GM23248 (cell line): ENCODE data around the genes ARMH4, TOMM20L and PCNX4.

DNA sequence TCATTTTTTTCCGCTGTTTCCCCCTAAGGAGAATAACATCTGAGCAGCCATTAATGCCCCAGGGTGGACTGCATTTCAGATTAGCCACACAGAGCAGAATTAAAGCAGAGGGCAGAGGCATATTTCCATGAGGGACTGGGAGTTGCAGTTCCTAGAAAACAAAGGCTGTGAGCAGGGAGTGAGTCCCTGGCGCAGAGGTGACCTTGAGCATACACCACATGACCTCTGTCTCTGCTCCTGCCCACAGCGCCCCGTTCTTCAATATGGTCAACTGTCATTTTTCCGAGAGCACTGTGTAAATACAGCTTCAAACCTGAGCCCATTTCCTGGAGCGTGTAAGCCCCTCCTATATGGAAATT lies 192.3 kb upstream of the PELI2 start:
- RAMPAGE, long total RNA: no peak

- RAMPAGE, long total RNA: no peak
Measured at GRCh38 chr14:56119176-56119600, 977 bp downstream of the PELI2 start.

GRCh38 chr14:56124440-56125165 lies 6.4 kb downstream of the PELI2 start:
- RAMPAGE, long total RNA: no peak

GRCh38 chr14:56271514-56272207 lies 153.4 kb downstream of the PELI2 start:
- RAMPAGE, long total RNA: no peak

GRCh38 chr14:56793834-56795077 lies 16.0 kb downstream of the OTX2 start:
- RAMPAGE, long total RNA: no peak

DNA sequence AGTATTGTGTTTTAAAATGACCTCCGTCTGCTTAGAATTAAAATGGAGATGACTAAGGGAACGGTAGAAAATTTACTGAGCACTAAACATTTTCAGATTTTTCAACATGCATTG lies 709 bp downstream of the AP5M1 start:
- RAMPAGE, long total RNA: no peak

DNA sequence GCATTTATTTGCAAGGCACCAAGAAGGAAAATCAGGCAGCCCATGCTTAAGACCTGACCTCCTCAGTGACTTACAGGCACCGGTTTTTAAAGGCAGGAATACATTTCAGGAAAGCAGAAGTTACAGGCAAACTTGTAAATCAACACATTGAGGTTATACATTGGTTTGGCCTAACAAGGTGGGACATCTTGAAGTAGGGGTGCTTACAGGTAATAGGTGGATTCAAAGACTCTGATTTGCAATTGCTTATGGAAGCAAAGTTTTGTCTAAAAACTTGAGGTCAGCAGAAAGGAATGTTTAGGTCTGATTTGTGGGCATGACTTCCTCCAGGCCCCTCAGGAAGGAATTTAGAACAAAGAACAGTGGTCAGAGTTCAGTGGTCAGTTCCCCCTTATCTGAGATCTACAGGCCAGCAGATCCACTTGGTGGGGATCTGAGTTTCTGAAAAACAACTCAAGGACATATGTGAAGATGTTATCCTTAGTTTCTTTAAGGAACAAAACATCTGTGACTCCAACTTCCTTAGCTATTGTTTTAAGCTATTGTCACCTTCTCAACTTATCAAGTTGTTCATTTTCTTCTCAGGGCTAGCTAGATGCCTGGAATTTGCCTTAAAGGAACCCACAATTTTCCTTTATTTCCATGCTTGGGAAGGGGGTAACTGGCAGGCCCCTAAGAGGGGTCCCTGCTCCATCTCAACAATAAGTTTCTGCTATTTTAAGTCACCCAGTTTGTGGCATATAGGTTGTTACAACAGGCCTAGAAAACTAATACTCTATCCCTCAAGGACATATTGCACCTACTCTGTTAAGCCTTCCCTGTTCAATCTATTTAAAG lies 28.0 kb upstream of the NAA30 start:
- RAMPAGE, long total RNA: no peak

GRCh38 chr14:57704194-57704393 lies 161.8 kb downstream of the SLC35F4 start:
- RAMPAGE, long total RNA: no peak

DNA sequence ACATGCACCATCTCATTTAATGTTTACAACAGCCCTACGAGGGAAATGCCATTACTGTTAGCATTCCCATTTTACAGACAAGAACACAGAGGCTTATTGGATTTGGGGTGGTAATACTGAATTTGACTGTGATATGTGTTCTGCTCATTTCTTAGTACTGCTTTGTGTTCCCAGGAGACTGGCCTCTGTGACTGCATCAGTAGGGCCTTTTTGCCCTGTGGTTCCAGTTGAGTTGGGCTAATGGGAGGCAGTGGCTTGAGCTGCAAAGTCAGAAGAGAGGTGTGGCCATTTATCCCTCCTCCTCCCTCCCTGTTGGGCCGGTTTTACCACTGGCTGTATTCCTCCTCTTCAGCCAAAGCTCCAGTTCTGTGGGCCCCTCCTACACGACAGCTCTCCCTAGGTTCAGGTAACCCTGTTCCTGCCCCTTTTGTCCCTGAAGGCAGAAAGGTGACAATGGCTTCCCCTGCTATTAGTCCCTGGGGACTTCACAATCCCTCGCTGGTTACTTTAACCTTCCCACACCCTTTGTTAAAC lies 121.6 kb upstream of the SLC35F4 start:
- RAMPAGE, long total RNA: no peak

DNA sequence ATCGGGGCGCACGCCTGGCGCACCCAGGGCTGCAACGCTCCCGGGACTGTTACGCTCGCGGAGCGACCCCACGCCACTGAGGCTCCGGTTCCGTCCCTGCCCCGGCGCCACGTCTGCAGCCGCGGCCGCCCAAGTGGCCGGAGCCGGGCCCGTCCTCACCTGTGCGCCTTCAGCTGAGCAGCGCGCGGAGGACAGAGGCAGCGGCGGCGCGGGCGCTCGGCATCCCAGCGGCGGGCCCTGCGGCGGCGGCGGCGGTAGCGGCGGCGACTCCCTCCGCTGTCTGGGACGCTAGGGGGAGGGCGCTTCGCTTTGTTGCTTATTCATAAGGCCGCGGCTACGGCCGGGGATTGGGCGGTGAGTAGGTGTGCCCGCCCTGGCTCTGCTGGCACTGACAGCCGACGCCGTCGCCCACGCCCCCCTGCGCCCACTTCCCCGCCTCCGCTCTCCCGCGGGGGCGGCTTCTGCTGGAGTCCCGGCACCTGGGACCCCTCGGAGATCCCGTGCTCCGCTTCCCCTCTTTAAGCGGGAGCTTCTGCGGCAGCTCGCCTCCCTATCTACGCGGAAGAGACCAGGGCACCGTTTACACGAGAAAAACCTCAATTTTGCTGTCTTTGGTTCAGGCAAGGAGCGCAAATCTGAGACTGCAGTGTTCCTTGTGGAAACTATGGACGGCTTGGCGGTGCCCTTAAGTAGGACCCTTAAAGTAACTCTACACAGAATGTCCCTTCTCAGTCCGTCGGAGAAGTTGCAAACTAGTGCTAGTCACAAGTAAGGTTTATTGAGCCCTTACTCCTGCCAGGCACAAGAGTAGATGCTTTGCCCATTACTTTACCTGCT lies at the start of gene ARMH4:
Gene ARMH4 (minus strand): TSS at position 298 of the 837 bp plus-strand sequence.
- RAMPAGE, long total RNA: no peak

- RAMPAGE, long total RNA: no peak
Measured at GRCh38 chr14:58314761-58315184, 16.4 kb downstream of the ARID4A start.

- RAMPAGE, long total RNA: no peak
Measured at GRCh38 chr14:58395607-58396853, at the start of gene TOMM20L. TOMM20L (plus strand) TSS chr14:58395930.

DNA sequence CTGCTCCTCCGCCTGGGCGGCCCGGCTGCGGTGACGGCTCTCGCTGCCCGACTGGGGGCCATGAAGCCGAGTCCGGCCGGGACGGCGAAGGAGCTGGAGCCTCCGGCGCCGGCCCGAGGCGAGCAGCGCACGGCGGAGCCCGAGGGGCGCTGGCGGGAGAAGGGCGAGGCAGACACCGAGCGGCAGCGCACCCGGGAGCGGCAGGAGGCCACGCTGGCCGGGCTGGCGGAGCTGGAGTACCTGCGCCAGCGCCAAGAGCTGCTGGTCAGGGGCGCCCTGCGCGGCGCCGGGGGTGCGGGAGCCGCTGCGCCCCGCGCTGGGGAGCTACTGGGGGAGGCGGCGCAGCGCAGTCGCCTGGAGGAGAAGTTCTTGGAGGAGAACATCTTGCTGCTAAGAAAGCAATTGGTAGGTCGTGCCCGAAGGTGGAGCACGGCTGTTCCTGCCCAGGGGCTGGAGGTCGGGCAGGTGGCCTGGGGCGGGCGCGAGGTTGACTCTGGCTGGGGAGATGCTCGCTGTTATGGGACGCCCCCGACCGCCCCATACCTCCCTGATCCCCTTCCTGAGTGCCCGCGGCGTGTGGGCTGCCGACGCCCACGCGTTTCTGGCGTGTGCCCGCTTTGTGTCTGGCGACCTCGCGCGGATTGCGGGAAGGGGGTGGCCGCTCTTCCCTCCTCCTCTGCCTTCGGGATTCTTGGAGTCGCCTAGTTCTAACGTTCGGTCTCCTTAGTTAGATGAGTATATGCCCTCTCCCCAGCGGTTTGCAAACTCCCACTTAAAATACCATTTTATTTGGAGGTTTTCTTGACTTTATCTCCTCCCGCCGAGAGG lies 595 bp downstream of the DACT1 start:
- RAMPAGE, long total RNA: no peak

DNA sequence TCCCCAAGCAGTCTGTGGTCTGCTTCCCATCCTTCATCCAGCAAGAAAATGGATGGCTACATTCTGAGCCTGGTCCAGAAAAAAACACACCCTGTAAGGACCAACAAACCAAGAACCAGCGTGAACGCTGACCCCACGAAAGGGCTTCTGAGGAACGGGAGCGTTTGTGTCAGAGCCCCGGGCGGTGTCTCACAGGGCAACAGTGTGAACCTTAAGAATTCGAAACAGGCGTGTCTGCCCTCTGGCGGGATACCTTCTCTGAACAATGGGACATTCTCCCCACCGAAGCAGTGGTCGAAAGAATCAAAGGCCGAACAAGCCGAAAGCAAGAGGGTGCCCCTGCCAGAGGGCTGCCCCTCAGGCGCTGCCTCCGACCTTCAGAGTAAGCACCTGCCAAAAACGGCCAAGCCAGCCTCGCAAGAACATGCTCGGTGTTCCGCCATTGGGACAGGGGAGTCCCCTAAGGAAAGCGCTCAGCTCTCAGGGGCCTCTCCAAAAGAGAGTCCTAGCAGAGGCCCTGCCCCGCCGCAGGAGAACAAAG lies 7.9 kb downstream of the DACT1 start:
- RAMPAGE, long total RNA: no peak

DNA sequence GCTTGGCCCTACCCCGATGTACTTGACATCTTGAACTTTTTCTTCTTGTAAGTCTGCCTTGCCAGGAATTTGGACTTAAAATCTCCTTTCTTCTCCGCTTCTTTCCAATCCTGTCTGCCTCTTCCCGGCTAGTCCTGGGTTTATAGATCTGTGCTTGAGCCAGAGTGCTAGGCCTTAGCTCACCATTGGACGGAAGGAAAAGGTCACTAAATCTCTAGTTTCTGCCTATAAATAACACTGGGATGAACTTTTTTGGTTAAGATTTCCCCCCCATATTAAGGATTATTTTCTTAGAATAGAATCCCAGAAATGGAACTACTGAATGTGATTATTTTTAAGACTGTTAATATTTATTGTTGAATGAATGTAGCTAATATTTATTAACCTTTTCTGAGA lies 22.3 kb downstream of the DACT1 start:
- RAMPAGE, long total RNA: no peak

DNA sequence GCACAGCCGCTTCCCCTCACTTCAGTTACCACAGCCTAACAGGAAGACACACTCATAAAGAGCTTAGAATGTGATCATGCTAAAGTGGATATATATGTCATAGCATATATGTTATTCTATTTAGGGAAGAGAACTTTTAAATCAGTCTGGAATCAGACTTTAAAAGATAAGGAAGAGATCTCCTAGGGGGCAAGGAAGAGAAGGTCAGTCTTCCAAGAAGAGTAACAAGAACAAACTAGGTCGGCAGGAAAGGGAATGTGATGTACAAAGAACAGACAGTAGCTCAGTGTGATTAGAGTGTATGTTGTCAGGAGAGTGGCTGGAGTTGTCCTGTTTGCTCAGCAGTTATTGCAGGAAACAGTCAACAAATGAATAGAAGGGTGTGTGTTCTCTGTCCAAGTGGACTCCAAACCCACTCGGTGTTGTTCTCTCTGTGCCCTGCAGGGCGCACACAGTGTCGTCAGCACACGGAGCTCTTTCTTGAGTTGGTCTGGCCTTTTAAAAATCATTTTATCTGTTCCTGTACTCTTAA lies 74.5 kb downstream of the DAAM1 start:
- RAMPAGE, long total RNA: no peak

DNA sequence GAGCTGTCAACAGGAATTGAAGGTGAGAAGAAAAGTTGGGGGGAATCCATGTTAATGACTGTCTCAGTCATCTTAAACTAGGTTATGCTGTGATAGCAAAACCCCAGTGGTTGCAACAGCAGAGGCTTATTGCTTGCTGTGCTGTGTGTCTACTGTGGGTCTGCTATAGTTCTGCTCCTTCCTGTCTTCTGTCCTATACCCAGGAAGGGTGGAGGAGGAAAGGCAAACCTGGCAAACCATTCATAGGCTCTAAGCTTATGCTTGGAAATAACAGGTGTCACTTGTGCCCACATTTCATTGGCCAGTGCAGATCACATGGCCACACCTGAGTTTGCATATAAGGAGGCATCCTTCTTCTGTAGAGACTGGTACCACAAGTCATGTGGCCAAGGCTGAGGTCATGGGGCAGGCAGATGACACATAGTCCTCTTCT lies 77.1 kb downstream of the DAAM1 start:
- RAMPAGE, long total RNA: no peak

GRCh38 chr14:59359405-59360083 lies 105.6 kb downstream of the GPR135 start:
- RAMPAGE, long total RNA: no peak

DNA sequence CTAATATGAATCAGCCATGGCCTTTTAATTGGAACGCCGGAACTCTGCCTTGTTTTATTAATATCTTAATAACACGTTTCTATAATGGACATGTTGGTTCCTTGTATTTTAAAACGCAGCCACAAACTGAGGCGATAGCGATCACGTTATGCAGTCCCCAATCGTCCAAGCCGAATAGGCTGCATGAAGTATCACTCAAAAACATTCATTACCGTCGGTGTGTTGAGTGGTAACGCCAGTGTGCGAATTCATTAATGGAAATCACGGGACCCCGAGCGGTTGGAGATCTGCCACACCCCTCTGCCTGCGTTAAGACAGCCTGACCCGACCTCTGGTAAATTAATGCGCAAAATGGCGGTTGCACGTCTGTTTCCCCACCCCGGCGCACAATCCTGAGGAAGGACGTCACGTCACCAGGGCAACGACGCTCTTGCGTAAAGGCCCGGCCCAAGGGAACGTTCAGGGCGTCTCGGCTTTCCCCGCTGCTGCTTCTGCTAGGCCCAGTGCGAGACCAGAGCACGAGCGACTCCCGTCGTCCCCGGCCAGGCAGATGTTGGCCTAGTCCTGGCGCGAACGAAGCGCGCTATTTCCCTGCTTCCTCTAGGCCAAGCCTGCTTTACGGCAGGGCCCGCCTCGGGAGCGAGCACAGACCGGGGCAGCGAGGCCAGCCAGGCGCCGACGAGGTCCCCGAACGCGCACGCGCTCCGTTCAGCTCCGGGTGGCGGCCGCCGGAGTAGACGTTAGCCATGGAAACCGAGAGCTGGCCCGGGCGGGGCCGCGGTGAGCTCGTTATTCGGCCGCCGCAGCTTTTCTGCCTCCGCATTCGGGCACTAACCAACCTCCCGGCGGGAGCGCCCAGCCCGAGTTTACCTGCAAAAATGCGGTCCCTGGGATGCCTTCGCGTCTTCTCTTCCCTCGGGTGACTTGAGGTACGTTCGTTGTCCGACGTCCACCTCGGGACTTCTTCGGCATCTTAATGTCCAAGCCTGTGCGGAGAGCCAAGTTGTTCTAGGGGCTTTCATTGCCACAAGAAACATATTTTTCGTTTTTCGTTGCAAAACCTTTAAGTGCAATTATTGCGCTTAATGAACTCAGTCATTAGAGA lies at the start of gene PCNX4:
Gene PCNX4 (plus strand): TSS at position 433 of the 1,105 bp plus-strand sequence.
- RAMPAGE, long total RNA: start-site peak on the plus strand centred at position 502 of the sequence, 35 bp wide, 22 and 28 reads in 2 replicates; start-site peak on the plus strand centred at position 711 of the sequence, 96 bp wide, 99 and 23 reads in 2 replicates

GRCh38 chr14:60094329-60094855 lies 2.7 kb downstream of the PCNX4 start:
- RAMPAGE, long total RNA: no peak